Measurements from ENCODE around the genes PALB2 and PLK1.

- PRO-cap, 2 experiments = no peak in any of the 2 experiments
Measured at GRCh38 chr16:22406051-22406454, 31.6 kb upstream of the CDR2 start.

DNA sequence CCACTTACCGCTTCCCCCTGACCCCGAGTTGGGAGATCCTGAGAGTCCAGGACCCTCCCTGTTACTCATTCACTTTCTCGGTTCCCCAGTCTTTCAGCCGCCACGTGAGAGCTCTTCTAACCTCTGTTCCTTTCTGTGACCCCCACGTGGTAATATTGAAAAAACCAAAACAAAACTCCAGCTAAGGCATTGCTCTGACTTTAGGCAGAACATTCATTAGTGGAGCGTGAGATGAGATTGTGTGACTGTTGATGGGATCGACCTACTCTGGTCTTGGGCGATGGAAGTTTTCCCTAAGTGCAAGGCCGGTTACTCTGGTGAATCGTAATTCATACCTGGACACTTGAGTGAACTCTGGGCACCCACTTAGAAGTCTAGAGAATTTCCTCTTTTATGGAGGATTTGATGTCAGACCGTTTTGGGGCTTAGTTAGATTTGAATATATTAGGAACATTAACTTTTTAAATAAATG is 63.4 kb upstream of the CDR2 start:
- PRO-cap, 2 experiments = no peak in any of the 2 experiments

GRCh38 chr16:22606435-22606977 is 95.8 kb downstream of the NPIPB5 start:
- PRO-cap, 2 experiments = no peak in any of the 2 experiments

- PRO-cap, 2 experiments = no peak in any of the 2 experiments
Measured at GRCh38 chr16:22692730-22693487, 121.1 kb upstream of the HS3ST2 start.

GRCh38 chr16:22838547-22838746 is 24.5 kb downstream of the HS3ST2 start:
- PRO-cap, 2 experiments = no peak in any of the 2 experiments

GRCh38 chr16:22912600-22912799 is 98.5 kb downstream of the HS3ST2 start:
- PRO-cap, 2 experiments = no peak in any of the 2 experiments

DNA sequence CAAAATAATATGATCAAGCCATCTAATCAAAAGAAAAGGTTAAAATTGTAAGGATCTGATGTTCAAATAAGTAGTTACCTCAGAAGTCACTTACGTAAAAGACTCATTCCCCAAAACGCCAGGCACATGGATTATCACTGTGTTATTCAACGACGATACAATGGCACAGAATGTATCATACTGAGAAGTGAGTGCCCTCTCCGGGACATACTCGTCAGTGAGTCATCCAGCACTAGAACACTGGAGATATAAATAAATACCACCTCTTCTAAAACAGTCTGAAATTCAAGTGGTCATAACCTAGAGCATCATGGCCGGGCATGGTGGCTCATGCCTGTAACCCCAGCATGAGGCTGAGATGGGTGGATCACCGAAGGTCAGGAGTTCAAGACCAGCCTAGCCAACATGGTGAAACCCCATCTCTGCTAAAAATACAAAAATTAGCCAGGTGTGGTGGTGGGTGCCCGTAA is 24.9 kb downstream of the USP31 start:
- PRO-cap, 2 experiments = no peak in any of the 2 experiments

DNA sequence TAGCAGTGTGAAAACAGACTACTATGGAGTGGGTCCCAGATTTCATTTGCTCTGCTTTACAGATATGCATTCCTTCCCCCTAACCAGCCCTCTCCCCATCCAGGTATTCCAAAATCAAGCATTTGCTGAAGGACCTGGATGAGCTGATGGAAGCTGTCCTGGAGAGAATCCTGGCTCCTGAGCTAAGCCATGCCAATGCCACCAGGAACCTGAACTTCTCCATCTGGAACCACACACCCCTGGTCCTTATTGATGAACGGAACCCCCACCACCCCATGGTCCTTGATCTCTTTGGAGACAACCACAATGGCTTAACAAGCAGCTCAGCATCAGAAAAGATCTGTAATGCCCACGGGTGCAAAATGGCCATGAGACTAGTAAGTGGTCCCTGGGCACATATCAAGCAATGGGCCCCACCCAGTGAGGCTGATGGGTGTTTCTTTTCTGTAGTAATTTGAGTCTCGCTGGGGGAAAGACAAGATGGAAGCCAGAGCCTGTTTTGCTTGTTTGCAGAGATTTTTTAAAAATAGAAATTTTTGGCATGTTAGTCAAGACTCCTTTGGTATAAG is 50.7 kb downstream of the SCNN1B start:
- PRO-cap, 2 experiments = no peak in any of the 2 experiments

DNA sequence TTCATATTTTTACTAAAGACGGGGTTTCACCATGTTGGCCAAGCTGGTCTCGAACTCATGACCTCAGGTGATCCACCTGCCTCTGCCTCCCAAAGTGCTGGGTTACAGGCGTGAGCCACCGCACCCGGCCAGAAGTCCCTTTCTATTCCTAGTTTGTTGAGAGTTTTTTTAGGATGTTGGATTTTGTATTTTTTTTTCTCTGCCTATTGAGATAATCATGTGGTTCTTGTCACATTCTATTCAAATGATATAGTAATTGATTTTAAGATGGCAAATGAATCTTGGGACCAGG is 3.4 kb upstream of the COG7 start:
- PRO-cap, 2 experiments = no peak in any of the 2 experiments

DNA sequence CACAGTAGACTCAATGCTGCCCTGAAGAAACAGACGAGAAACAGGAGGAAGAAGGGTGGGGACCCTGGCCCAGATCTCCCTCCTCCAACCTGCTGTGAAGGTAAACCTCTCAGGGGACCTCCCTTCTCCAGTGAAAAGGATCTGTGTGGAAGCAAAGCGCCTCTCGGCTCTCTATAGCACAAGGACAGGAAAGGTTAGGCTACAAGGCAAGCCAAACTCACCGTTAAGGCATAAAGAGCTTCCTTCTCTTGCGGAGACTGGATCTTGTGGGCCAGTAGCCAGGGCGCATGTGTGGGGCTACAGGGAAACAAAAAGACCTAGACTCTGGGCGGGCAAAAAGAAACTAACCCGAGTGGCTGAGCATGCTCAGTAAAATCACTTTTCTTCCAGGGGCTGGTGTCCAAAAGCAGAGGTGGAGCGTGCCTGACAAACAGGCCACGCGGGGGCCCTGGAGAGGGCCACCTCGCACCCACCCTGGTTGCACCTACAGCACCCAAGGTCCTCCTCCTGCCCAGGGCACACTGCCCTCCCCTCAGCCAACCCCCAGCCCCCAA is 16.1 kb downstream of the GGA2 start:
- PRO-cap, 2 experiments = no peak in any of the 2 experiments

DNA sequence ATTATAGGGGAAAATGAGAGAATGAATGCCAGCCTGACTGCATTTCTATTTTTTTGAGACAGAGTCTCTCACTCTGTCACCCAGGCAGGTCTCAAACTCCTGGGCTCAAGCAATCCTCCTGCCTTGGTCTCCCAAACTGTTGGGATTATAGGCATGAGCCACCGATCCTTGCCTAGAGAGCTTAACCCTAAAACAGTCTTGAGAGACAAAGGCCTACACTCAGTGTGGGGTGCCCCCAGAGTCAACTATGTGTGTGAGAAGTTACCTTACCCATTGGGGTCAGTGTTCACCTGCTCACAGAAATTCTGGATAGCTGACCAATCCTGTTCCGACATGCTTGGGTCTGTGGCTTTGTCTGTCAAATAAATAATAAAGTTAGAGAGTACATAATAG is 14.9 kb downstream of the GGA2 start:
- PRO-cap, 2 experiments = no peak in any of the 2 experiments

- PRO-cap, 2 experiments = no peak in any of the 2 experiments
Measured at GRCh38 chr16:23497129-23497956, 13.0 kb downstream of the GGA2 start.

DNA sequence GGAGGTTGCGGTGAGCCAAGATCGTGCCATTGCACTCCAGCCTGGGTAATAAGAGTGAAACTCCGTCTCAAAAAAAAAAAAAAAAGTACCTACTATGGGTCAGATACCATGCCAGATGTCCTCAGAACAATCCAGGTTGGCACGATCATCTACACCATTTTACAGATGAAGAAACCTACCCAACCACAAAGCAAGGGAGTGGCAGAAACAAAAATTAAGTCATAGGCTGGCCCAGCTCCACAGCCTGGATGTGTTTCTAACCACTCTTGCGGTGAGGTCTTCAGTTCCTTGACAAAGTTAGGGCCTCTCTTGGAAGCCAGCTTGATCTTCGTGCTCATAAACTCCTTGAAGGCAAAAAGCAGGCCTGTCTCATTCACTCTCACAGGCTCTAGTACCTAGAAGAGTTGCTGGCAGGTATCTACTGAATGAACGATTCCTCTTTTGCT is 6.3 kb downstream of the GGA2 start:
- PRO-cap, 2 experiments = peak in 2 of 2 experiments; most common plus-strand start position 263 of the sequence (in 2); most common minus-strand start position 158 of the sequence (in 1)

GRCh38 chr16:23505972-23507380 is 3.8 kb downstream of the GGA2 start:
- PRO-cap, 2 experiments = no peak in any of the 2 experiments

DNA sequence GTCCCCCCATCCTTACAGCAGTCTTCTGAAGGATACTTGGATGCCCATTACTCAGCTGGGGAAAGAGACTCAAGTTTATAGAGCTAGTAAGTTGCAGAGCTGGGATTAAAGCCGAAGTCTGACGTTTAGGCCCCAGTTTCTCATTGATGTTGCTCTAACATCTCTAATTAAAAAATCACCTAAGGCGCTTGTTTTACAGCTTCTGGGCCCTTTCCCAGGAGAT is 758 bp downstream of the UBFD1 start:
- PRO-cap, 2 experiments = no peak in any of the 2 experiments

GRCh38 chr16:23640909-23641806 is at the start of gene PALB2:
TSS of gene PALB2 (minus strand) at chr16:23641310.
- PRO-cap, 2 experiments = peak in 2 of 2 experiments; most common plus-strand start chr16:23641513 (in 2); most common minus-strand start chr16:23641285 (in 2)

- PRO-cap, 2 experiments = no peak in any of the 2 experiments
Measured at GRCh38 chr16:23669888-23670785, 8.6 kb upstream of the PLK1 start.

DNA sequence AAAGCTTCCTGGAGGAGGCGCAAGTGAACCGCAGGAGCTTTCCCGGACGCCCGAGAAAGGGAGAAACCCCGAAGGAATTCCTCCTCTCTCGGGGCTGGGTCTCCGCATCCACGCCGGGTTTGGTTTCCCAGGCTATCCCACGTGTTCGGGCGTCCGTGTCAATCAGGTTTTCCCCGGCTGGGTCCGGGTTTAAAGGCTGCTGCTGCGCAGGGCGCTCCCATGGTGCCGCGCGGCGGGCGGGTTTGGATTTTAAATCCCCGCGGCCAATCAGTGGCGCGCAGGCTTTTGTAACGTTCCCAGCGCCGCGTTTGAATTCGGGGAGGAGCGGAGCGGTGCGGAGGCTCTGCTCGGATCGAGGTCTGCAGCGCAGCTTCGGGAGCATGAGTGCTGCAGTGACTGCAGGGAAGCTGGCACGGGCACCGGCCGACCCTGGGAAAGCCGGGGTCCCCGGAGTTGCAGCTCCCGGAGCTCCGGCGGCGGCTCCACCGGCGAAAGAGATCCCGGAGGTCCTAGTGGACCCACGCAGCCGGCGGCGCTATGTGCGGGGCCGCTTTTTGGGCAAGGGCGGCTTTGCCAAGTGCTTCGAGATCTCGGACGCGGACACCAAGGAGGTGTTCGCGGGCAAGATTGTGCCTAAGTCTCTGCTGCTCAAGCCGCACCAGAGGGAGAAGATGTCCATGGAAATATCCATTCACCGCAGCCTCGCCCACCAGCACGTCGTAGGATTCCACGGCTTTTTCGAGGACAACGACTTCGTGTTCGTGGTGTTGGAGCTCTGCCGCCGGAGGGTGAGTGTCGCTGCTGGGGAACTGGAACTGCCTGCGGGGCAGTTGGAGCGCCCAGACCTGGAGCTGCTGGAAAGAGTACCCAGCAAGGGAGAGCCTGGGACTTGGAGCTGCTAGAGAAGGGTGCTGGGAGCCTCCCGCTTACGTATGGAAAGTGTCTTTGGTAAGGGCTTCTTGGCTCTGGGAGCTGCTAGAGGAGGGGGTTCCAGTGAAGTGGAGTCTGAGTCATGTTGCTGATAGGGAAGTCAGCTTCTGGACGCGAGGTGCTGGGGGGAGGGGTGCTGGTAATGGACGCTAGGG is at the start of gene PLK1:
Gene PLK1, plus strand, starts transcription at position 337 of the 1,085 bp plus-strand sequence.
- PRO-cap, 2 experiments = no peak in any of the 2 experiments

DNA sequence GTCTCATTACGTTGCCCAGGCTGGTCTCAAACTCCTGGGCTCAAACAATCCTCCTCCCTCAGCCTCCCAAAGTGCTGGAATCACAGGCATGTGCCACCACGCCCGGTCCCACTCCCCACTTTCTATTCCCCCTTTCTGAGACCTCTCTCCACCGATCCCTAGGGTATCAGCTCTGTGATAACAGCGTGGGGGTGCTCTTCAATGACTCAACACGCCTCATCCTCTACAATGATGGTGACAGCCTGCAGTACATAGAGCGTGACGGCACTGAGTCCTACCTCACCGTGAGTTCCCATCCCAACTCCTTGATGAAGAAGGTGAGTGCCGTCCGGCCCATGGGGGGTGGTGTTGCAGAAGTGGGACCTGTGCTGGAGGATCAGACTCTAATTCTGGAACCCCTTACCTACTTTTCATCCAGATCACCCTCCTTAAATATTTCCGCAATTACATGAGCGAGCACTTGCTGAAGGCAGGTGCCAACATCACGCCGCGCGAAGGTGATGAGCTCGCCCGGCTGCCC is 10.4 kb downstream of the PLK1 start:
- PRO-cap, 2 experiments = no peak in any of the 2 experiments

- PRO-cap, 2 experiments = no peak in any of the 2 experiments
Measured at GRCh38 chr16:24537333-24538054, 1.9 kb upstream of the RBBP6 start.